Penis (tissue), 1 donor: ENCODE data around the gene RCN3.

GRCh38 chr19:49127734-49128774 lies 8.7 kb downstream of the PPFIA3 start:
- PRO-cap, result no peak

- PRO-cap, result no peak
Measured at GRCh38 chr19:49129253-49129757, 10.0 kb downstream of the PPFIA3 start.

- PRO-cap, result no peak
Measured at GRCh38 chr19:49129758-49130144, 10.4 kb downstream of the PPFIA3 start.

DNA sequence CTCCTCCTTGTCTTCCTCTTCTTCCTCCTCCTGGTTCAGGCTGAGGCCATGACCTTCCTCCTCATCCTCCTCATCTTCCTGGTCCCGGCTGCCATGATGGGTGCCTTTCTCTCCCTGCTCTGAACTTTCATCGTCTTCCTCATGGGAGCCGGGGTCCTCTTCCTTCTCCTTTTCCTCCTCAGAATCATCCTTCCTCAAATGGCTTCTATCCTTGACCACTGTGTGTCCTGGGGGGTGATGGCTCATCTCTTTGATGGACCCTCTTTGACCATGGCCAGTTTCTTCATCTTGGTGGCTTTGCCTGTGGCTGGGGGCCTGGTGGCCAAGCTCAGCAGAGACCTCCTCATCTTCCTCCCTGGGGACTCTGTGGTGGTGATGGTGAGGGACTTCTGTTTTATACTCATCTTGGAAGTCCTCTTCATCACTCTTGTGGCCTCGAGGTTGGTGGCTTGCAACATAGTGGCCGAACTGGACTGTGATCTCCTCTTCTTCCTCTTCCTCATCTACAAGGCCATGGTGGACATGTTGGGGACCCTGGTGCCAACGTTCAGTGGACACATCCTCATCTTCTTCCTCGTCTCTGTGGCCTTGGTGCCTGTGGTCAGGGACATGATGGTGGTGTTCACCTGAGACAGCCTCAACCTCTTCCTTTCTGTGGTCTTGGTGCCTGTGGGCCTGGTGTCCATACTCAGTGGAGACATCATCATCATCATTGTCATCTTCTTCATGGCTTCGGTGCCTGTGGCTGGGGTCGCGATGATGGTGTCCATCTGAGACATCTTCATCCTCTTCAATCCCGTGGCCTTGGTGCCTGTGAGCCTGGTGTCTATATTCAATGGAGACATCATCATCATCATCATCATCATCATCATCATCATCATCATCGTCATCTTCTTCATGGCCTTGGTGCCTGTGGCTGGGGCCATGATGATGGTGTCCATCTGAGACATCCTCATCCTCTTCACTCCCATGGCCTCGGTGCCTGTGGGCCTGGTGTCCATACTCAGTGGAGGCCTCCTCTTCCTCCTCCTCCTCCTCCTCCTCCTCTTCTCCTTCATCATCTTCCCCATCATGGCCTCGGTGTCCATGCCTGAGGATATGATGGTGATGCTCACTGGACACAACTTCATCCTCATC lies 1.2 kb downstream of the HRC start:
- PRO-cap, result no peak

DNA sequence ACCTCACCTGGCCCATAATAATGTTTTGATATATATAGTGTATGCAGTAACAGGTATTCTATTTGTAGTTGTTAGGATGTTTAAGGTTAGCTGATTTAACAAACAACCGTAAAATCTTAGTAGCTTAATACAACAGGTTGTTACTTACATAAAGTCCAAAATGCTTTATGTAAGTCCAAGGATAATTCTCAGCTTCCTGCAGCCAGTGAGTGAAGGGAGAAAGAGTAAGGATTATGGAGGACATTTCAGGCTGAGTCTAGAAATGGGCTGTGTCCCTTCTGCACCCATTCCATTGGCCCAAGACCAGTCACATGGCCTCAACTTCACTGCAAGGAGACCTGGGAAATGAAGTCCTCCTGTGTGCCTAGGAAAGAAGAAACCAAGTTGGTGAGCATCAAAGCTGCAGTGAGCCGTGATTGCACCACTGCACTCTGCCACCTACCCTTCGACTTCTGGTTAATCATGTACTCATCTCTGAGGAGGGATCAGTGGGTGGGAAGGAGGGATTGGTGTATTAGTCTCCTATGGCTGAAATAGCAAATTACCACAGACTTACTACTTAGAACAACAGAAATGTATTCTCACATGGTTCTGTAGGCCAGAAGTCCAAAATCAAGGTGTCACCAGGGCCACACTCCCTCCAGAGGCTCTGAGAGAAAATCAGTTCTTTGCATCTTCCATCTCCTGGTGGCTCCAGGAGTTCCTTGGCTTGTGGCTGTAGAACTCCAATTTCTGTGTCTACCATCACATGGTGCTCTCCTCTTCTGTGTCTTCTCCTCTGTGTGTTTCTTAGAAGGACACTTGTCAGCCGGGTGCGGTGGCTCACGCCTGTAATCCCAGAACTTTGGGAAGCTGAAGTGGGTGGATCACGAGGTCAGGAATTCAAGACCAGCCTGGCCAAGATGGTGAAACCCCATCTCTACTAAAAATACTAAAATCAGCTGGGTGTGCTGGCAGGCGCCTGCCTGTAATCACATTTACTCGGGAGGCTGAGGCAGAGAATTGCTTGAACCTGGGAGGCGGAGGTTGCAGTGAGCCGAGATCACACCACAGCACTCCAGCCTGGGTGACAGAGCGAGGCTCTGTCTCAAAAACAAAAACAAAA lies 3.4 kb upstream of the CD37 start:
- PRO-cap, result no peak

DNA sequence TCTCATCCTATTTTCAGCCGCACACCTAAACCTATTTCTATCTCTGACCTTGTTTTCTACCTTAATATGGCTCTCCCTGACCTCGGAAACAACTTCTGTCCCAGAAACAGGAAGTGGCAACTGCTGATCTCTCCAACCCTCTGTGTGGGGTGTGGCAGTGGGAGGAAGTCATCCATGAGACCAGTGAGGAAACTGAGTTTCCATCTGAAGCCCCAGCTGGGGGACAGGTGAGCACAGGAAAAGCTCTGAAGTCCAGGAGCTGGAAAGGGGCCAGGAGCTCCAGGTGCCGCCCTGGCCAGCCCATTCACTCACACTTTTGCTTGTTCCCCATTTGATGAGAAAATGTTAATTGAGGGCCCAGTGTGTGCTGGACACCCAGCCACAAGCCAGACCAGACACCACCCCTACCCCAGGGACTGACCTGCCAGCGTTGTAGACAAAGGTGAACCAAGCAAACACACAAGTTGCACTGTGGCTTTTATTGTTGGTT lies 13.5 kb downstream of the PTH2 start:
- PRO-cap, result no peak

- PRO-cap, result no peak
Measured at GRCh38 chr19:49438227-49438695, 3.1 kb downstream of the SLC17A7 start.

DNA sequence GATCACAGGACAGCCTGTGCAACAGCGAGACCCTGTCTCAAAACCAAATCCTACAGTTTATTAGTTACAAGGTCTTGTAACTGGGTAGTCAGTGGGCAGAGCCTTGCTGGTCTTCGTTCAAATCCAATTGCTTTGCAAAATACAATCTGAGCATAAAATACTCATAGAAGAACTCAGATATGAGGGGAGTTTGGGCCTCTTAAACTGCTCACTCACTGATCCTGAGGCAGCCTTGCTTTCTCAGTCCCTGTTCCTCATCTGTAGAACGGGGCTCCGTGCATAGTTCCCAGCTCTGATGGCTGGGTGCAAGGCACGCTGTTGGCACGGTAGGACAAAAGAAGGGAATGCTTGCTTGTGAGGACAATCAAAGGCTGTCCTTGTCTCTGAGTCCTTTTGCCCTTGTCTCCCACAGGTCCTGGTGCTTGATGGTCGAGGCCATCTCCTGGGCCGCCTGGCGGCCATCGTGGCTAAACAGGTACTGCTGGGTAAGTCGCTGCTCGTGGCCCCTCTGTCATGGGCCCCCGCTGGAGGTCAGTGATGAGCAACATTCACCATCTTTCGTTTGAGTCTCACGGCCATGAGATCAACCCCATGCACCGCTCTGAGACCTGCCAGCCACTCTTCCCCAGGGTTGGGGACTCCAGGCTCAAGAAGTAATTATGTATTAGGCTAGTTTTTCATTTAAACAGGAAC lies 2.2 kb downstream of the RPL13A start:
- PRO-cap, result no peak

DNA sequence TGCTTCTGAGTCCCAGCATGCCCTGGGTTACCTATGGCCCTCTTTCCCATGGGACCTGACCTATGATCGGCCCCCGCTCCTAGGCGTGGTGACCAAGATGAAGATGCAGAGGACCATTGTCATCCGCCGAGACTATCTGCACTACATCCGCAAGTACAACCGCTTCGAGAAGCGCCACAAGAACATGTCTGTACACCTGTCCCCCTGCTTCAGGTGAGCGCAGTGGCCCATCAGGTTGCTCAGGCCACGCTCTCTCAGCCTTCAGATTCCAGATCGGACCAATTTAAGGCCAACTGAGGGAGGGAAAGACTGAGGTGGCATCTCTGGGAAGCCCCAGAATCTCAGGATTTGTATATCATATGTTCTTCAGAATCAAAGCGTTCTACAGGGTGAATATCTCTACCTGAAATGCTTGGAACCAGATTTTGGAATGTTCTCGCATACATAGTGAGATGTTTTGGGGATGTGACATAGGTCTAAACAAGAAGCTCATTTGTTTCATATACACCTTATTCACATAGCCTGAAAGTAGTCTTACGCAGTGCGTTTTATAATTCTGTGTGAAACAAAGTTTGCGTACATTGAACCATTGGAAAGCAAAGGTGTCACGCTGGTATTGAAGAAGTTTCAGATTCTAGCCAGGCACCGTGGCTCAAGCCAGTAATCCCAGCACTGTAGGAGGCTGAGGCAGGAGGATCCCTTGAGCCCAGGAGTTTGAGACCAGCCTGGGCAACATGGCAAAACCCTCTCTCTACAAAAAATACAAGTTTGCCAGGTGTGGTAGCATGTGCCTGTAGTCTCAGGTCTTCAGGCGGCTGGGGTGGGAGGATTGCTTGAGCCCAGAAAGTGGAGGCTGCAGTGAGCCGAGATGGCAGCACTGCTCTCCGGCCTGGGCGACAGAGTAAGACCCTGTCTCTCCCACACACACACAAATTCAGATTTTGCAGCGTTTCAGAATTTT lies 1.9 kb downstream of the RPS11 start:
- PRO-cap, result unidirectional peak, plus-strand start at position 624 of the sequence

GRCh38 chr19:49520403-49521067 lies 7.3 kb upstream of the RCN3 start:
- PRO-cap, result no peak

DNA sequence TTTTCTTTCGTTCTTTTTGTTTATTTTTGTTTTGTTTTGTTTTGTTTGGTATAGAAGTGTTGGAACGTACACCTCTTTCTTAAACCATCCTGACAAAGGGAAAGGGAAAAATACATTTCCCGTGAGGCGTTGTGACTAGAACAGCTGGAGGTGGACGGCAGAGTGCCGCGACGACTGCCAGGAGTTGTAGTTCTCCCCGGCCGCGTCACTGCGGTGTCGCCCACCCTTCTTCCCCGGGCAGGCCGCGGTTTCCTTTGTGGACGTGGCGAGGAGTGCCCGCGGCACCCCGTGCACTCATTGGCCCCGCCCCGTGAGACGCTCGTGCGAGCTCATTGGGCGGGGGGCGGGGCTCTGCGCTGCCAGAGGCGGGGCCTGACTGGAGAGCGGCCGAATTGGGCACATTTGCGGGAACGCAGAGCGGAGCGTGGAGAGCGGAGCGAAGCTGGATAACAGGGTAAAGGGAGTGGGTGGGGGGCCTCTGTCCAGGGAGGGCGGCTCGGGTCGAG lies at the start of gene RCN3:
Gene RCN3 (plus strand): TSS at position 399 of the 506 bp plus-strand sequence.
- PRO-cap, result bidirectional peak, plus-strand start at position 399 of the sequence, minus-strand start at position 256 of the sequence

- PRO-cap, result no peak
Measured at GRCh38 chr19:49533378-49534645, 6.0 kb downstream of the RCN3 start.

DNA sequence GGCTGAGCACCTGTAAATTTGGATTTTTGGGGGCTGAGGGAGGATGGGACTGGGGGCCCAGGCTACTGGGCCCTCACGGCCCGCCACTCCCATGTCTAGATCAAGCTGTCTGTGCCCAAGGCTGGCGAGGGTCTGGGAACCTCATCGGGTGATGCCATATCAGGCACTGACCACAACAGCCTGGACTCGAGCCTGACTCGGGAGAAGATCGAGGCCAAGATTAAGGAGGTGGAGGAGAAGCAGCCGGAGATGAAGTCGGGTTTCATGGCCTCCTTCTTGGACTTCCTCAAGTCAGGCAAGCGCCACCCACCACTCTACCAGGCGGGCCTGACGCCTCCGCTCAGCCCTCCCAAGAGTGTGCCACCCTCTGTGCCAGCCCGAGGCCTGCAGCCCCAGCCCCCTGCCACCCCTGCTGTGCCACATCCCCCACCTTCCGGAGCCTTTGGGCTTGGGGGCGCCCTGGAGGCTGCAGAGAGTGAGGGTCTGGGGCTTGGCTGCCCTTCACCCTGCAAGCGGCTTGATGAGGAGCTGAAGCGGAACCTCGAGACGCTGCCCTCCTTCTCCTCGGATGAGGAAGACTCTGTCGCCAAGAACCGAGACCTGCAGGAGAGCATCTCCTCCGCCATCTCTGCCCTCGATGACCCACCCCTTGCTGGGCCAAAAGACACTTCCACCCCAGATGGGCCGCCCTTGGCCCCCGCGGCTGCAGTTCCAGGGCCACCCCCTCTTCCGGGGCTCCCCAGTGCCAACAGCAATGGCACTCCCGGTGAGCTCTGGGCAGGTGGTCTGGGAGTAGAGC lies 8.4 kb downstream of the PRR12 start:
- PRO-cap, result no peak

DNA sequence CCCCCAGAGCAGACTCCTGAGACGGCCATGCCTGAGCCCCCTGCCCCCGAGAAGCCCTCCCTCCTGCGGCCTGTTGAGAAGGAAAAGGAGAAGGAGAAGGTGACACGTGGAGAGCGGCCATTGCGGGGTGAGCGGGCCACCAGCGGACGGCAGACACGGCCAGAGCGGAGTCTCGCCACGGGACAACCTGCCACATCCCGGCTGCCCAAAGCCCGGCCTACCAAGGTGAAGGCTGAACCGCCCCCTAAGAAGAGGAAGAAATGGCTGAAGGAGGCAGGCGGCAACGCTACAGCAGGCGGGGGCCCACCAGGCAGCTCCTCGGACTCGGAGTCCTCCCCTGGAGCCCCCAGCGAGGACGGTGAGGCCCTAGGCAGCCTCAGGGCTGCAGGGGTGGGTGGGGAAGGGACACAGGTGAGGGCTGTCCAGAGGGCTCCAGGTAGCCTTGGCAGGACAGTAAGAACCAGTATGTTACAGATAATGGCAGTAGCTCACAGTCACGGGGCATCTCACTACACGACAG lies 24.0 kb downstream of the RRAS start:
- PRO-cap, result no peak

- PRO-cap, result no peak
Measured at GRCh38 chr19:49629298-49629792, 10.6 kb downstream of the RRAS start.

DNA sequence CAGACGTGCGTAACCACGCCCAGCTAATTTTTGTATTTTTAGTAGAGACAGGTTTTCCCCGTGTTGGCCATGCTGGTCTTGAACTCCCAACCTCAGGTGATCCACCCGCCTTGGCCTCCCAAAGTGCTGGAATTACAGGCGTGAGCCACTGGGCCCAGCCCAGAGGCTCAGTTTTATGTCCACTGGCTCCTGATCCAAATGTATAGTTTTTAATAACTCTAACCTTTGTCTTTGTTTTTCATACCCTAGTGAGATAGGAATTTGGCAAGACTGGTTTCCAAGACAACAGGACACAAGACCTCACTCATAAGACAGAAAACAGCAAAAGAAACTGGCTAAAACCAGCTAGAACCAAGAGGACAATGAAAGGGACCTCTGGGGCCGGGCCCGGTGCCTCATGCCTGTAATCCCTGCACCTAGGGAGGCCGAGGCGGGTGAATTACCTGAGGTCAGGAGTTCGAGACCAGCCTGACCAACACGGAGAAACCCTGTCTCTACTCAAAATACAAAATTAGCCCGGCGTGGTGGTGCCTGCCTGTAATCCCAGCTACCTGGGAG lies 27.6 kb downstream of the CPT1C start:
- PRO-cap, result no peak

GRCh38 chr19:49812599-49812990 lies 497 bp downstream of the FUZ start:
- PRO-cap, result no peak

GRCh38 chr19:49828963-49829319 lies 10.9 kb downstream of the MED25 start:
- PRO-cap, result no peak

DNA sequence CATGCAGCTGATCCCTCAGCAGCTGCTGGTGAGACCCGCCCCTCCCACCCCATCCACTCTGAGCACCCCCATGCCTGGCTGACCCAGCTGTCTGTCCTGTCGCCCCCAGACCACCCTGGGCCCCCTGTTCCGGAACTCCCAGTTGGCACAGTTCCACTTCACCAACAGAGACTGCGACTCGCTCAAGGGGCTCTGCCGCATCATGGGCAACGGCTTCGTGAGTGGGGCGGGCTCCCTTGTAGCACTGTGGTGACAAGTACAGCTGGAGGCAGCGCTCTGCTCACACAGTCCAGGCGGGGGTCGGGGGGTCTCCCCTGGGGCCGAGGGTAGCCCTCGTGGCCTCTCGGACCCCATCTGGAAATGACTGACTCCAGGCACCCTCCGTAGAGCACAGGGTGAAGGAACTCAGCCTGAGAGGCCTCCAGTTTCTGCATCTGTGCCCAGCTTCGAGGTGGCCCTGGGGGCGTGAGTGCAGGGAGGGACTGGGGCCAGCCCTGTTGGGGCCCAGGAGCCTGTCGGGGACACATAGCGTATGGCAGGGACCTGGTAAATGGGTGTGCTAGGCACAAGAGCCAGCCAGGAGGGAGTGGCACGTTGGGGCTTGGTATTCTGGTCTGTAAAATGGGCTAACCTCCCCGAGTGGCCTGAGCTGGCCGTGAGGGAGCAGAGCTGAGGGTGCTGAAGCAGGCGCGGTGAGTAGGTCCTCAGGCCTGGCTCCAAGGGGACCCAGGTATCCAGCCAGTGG lies 12.3 kb downstream of the PNKP start:
- PRO-cap, result no peak

DNA sequence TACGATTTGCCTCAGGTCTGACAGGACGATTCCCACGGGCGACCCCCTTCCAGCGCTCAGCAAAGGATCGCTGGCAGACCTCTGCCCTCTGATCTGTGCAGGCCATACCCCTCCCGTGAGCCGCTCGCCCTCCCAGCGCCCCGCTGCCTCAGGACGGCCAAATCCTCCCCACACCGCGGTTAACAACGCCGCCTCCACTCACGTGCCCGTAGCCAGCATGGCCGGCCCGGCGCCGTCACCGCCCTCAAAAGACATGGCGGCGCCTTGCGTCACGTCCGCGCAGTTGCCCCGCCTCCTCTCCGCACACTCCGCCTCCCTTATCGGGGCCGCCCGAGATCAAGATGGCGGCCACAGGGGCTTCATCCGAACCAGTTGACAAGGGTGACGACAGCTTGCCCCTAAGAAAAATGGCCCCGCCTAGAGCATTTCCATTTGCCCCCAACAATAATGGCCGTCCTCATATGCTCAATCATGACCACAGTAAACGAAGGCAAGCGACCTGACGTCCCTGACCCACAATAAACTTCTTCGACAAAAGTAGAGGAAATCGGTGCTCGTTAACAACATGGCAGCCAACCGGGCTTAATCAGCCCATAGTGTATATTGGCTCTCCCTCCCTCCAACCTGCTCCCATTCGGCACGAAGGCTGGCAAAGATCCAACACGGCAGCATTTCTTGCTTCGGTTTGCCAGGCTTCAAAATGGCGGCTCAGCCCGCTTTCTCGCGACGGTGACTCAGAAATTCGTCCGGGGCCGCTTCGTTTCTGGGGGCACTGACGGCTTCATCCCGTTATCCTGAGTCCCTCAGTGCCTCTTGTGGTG lies 544 bp downstream of the AKT1S1 start:
- PRO-cap, result bidirectional peak, plus-strand start at position 472 of the sequence, minus-strand start at position 219 of the sequence; bidirectional peak, plus-strand start at position 698 of the sequence, minus-strand start at position 659 of the sequence